Ascending aorta (tissue), 1 donor: ENCODE measurements around a stretch of chr17.

- PRO-cap: no peak
Measured at GRCh38 chr17:17173838-17174185, 32.3 kb downstream of the PLD6 start.

GRCh38 chr17:17205044-17205781, 920 bp downstream of the PLD6 start:
- PRO-cap: bidirectional peak, plus-strand start at chr17:17205608, minus-strand start at chr17:17205443

- PRO-cap: no peak
Measured at GRCh38 chr17:17363650-17364914, 60.9 kb downstream of the NT5M start.

- PRO-cap: no peak
Measured at GRCh38 chr17:17385181-17386074, 82.3 kb downstream of the NT5M start.

- PRO-cap: no peak
Measured at GRCh38 chr17:17413761-17414852, 62.7 kb upstream of the MED9 start.

GRCh38 chr17:17443002-17443678, 33.7 kb upstream of the MED9 start:
- PRO-cap: no peak

GRCh38 chr17:17467634-17468238, 9.1 kb upstream of the MED9 start:
- PRO-cap: no peak

DNA sequence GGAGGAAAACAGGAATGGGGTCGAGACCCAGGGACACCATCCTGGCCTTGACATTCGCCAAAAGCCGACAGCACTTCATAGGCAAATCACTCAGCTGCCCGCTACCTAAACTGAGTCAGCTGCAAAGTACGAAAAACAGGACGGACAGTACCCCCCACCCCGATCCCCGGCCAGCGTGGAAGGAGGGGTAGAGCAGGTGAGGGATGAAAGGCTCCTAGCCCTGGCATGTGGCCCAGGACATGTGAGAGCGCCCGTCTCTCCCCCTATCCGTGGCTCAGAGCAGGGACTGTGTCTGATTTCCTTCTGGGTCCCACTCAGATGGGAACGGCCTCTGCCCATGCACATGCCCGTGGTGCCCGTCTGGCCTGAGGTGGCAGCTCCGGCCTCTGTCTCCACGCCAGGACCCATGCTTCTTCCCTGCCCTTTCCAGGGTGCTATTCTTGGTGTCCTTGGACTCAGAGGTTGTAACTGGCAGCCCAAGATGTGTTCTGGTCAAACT, 30.1 kb upstream of the RASD1 start:
- PRO-cap: no peak

GRCh38 chr17:17587858-17588394, 3.6 kb downstream of the PEMT start:
- PRO-cap: no peak

GRCh38 chr17:17684778-17685823, 3.8 kb downstream of the RAI1 start:
- PRO-cap: no peak

DNA sequence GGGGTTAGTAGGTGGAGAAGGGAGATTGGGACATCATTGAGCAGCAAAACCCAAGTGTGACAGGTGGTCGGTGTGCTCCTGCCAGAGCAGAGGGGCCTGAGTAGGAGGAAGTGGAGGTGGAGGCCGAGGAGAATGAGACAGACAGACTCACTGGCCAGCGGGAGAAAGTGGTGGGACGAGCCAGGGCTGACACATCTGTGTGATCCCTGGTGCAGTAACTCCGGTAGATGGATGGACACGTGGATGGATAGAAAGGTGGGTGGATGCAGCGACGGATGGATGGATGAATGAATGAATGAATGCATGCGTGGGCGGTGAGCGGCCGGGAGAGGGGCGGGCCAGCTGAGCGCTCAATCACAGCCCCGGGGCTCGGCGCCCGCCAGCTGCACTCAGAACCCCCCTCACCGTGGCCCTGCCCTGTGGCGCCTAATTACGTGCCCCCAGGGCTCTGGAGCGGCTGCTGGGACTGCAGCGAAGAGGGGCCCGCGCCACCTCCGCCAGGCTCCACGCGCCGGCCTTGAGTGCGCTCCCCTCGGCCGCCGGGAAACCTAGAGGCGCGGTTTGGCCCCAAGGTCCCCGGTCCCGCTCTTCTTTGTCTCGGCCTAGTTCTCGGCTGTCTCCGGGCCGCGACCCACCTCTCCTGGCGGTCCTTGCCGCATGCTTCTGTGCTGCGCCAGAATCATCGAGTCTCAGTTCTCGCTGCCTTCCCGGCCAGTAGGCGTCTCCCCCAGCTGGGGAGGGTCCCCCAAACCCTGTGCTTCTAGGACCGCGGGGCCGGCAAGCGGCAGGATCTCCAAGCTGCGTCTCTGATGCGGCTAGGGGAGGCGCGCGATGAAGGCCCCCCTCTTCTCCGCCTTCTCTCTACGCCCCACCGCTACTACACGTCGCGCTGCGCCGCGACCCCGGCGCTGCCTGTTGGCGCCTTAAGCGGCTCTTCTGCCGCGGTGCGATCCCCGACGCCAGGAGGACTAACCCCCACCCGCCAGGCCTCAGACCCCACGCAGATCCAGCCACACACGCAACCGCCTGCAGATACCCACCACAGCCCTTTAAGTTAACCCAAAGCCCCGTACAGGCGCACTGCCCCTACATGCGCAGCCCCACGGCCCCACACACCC, 41.1 kb downstream of the RAI1 start:
- PRO-cap: no peak

DNA sequence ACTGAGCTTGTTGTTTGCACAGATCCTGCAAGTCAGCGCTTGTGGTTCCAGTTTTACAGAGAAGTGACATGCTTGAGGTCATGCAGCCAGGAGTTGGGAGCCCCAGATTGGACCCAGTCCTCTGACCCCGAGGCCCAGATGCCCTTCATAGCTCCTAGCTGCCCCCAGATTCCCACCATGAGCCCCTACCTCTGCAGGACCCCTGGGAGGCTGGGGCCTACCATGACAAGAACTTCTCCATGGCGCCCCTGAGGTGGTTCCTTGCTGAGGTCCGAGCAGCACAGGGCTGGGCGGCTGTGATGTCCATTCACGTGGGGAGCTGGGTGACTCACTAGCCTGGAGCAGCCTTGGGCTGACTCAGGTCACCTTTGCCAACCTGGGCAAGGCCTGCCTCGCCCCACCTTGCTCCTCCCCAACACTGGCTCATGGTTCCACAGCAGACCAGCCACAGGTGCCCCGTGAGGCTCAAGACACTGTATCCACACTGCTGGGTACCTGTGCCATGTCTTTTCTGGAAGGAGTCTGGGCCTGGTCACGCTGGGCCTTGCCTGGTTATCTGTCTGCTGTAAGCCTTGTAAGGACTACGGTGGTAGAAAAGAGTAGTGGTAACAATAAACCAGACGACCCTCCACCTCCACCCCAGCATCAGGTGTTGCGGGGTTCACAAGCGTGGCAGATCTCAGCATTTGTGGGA, 47.6 kb downstream of the RAI1 start:
- PRO-cap: no peak

DNA sequence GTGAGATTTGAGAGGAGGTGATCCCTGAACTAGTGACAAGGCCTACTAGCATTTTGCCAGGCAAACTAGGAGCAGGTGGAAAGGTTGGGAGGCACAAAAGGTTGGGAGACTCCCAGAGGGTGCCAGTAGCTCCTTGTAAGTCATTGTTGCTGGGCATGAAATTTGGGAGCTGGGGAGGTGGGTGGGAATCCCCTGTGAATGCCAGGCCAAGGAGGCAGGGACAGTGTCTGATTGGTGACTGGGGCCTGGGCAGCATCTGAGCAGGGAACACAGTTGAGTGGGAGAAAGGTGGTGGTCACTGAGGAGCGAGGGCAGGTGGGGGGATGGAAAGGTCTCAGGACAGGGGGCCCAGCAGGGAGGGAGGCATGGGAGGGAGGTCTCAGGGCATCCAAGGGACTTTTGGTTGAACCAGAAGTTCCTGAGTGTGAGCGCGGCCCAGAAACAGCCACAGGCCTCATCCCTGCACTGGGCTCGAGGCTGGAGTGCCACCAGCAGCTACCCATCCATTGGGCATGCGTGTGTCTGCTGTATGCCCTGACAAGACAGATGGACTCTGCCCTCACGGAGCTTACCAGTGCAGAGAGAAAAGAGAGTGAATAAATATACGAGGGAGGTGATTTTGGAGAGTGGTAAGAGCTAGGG, 75.1 kb downstream of the SREBF1 start:
- PRO-cap: no peak

GRCh38 chr17:17784066-17785109, 52.4 kb downstream of the SREBF1 start:
- PRO-cap: no peak

GRCh38 chr17:17805574-17806342, 31.0 kb downstream of the SREBF1 start:
- PRO-cap: no peak

GRCh38 chr17:17812618-17813420, 24.0 kb downstream of the SREBF1 start:
- PRO-cap: no peak

- PRO-cap: bidirectional peak, plus-strand start at chr17:17823865, minus-strand start at chr17:17823604
Measured at GRCh38 chr17:17823358-17824647, 13.0 kb downstream of the SREBF1 start.

GRCh38 chr17:17849065-17849544, 12.3 kb upstream of the SREBF1 start:
- PRO-cap: no peak

- PRO-cap: no peak
Measured at GRCh38 chr17:17924911-17925768, 47.1 kb downstream of the TOM1L2 start.

GRCh38 chr17:17959115-17960313, 12.7 kb downstream of the TOM1L2 start:
- PRO-cap: no peak